Peritoneum (tissue), 1 donor: ENCODE measurements around the gene SLC30A10.

DNA sequence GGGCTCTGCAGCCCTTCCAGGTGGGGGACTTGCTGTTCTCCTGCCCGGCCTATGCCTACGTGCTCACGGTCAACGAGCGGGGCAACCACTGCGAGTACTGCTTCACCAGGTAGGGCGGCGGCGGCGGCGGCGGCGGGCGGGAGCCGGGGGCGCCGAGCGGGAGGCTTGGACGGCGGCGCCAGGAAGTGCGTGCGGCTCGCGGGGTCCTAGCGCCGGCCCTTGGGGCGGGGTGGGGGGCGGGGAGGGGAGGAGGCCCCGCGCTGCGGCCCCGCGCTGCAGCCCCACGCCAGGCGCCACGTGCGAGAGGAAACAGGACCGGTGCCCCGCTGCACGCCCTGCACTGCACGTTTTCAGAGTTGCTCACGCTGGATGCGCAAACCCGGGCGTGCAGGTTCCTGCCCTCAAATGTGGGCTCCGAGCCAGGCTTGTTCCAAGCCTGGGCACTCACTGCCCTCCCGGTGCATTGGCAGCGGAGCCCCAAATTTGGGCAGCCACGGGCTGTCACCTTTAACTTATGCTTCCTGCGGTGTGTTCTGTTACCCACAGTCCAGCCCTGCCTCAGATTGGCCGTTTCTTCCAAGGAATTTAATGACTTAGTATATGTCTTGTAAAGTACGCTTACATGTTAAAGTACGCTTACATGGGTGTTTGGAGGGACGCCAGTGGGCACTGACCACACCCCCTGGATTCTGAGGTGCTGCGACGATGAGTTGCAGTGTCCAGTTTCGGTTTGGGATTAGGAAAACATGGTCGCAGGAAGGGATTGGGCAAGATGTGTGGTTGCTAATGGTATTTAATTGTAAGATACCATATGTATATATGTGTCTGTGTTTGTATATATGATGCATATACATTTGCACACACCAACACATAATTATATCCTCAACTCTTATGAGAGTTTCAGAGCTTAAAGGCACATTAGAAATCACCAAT lies 626 bp downstream of the SMYD2 start:
- PRO-cap = no peak

DNA sequence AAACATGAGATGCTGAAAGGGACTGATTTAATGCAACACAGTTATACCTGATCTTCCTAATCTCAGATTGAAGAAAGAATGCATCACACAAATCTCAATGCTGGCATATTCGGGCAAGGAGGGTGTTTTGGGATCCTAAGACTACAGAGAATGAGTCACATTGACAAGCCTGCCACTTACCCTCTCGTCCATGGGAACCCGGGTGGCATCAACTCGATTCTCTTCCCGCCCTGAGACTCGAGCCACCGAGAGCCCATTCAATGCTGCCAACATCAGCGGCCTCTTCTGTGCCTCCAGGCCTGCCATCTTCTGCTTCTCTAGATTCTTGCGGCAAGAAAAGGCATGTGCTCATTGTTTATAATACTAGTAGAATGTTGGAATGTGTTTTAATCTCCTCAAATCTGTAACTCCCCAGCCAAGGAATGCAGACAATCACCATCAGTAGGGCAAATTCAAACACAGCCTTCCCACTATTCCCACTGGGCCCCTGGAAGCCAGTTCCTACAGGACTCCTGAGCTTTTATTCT lies 96.9 kb downstream of the SMYD2 start:
- PRO-cap = no peak

GRCh38 chr1:214645202-214646403 lies 42.6 kb downstream of the CENPF start:
- PRO-cap = no peak

- PRO-cap = no peak
Observed at GRCh38 chr1:214646535-214646747, 43.4 kb downstream of the CENPF start.

DNA sequence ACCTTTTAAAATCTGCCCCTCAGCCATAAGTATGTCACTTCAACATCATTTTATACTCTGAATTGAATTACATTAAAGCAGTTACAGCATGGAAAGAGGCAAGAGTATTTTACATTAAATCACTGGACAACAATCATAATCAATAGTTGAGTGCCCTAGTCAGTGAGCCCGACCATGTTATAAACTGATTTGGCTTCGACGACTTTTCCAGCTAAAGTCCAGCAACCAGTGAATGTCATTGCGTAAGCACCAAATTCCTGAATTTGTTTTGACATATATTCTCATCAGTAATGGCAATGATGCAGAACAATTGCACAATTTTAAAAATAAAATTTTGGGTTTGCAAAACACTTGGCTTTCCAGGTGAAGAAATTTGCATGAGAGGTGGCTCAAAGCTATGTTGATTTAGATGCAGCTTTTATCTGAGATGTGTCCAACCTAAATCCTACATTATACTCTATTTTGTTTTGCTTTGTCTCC lies 59.1 kb upstream of the KCNK2 start:
- PRO-cap = no peak

GRCh38 chr1:215157211-215157605 lies 74.7 kb downstream of the KCNK2 start:
- PRO-cap = no peak

DNA sequence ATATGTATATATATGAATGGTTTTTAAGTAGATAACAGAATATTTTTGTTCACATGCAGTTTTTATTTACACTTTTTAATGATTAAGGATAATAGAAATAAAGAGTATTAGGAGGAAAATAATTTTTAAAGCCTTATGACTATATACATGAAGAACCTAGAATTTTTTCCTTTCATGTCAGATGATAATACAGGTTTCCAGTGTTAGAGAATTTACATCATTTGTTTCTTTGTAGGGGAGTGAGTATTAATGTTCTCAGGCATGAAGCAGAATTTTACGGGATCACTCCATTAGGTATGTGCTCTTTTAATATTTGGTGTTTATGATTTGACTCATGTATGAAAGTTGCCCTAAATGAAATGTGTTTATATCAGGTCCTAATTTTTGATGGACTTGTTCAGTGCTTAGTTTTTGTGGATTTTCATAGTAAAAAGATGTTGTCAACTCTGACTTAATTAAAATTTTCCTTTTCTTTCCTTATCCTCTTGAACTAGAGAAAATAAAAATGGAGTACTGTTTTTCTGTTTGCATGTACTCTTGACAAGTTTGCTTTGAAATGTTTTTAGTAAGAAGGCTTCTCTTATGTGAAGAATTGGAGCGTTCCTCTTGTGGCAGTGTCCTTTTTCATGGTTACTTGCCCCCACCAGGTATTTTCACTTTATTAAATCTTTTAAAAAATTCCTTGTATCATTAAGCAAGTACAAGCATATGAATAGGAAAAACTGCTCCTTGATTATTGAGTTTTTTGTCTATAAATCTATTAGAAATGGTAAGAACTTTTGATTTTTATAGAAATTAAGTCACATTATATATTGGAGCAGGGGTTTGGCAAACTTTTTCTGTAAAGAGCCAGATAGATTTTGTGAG lies 10.6 kb downstream of the KCTD3 start:
- PRO-cap = no peak

- PRO-cap = no peak
Observed at GRCh38 chr1:215637059-215637744, 70.1 kb downstream of the KCTD3 start.

- PRO-cap = no peak
Observed at GRCh38 chr1:215643679-215644344, 76.7 kb downstream of the KCTD3 start.

GRCh38 chr1:216311332-216311970 lies 111.8 kb downstream of the USH2A start:
- PRO-cap = no peak

- PRO-cap = no peak
Observed at GRCh38 chr1:216905151-216905587, 181.9 kb upstream of the ESRRG start.

DNA sequence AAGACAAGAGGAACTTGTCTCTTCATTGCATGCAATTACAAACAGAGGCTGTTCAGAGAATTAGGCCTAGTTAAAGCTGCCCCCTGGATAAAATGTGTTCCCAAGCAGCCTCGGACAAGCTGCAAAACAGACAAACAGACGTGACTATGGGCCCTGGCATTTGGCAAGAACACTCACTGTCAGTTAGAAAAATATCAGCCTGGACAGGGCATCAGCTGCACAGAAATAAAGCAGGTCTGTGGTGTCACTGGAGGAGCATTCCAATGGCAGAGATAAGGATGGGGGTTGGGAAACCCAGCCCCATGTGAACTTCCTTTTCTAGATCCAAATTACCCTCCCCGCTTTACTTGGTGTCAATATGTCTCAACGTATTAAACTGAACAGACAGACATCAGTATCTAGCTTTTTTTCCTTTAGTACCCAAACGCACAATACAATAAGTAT lies 177.1 kb downstream of the GPATCH2 start:
- PRO-cap = no peak

- PRO-cap = no peak
Observed at GRCh38 chr1:218302088-218302759, 17.1 kb downstream of the RRP15 start.

DNA sequence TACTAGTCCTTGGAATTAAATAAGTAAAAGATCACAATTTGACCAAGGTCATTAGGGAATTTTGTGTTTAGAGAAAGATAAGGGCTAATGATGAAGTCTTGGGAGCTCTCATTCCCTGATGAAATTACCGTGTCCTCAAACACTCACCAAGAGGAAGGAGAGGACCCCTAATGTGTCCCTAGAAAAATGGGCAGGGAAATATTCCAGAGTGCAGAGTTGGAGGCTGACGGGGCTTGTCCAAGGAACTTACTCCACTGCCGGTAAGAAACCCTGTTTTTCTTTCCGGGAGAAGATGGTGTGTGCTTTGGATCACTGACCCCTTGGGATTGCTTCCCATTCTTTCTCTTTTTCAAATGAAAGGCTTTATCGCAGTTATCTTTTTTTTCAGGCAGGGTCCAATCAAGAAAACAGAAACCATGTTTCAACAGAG lies 145.0 kb downstream of the LYPLAL1 start:
- PRO-cap = no peak

GRCh38 chr1:219398775-219399304 lies 214.1 kb downstream of the ZC3H11B start:
- PRO-cap = no peak

GRCh38 chr1:219740650-219740991 lies 127.7 kb upstream of the ZC3H11B start:
- PRO-cap = no peak

- PRO-cap = no peak
Observed at GRCh38 chr1:219839021-219839467, 89.3 kb downstream of the SLC30A10 start.

DNA sequence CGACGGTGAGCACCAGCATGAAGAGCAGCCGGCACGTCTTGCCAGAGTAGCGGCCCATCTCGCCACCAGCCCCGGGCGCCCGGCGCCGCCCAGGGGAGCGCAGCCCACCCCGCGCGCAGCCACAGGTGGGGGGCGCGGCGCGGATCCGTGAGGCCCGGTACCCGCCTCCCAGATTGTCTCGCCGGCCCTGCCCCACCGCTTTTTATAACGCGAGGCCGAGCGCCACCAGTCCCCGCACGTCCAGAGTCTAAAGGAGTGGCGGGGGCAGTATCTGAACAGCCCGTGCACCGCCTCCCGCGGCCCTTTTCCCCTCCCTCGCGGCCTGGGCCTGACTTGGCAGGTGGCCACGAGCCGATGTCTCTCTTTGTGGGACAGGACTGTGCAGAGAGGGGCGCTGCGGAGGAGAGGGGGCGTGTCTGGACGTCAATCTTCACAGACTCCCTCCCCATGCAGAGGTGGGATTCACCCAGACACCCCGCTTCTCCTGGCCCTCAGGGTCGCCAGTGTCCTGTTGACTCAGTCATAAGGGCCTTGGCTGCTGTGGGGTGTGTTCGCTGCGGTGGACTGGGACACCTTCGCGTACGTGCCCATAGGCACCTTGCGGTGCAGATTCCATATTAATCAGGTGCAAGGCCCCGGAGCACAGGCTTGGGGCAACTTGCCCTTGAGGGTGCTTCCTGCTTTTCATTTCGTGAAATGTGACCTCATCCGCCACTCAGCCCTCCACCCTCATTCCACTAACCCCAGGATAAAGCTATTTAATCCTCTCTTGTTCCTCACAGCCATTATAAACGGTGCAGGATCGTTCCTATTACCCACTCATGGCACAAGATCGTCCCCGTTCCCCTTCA lies at the start of gene SLC30A10:
Gene SLC30A10 (minus strand): TSS at position 175 of the 851 bp plus-strand sequence.
- PRO-cap = unidirectional peak, minus-strand start at position 175 of the sequence

GRCh38 chr1:220045373-220045920 lies 858 bp downstream of the EPRS1 start:
- PRO-cap = no peak

DNA sequence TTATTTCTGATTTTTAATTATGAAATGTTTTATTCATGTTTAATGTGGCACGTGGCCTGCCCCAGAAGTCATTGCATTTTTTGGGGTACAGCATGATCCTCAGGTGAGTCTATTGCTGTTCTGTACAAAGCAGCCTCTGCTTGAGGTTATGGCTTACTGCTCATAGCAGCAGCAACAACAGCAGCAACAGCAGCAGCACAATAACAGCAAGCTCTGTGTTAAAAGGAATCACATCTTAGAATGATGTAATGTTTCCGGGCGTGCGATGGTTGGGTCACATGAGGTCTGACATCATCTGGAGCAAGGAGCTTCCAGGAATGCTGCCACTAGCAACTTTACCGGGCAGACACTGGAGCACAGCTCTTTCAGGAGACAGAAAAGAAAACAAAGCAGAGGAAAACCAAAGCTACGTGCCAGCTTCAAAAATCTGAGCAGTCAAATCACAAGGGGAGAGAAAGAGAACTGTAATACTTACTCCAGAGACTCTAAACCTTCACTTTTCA lies 28.1 kb upstream of the RAB3GAP2 start:
- PRO-cap = no peak